Colon Carcinoma Metastatic in the Lung (tissue), 2 donors: ENCODE data around the genes DIDO1, BHLHE23, HELZ2, STMN3 and PRPF6.

GRCh38 chr20:62926366-62927095, at the start of gene DIDO1:
Gene DIDO1 (minus strand): TSS chr20:62926505.
- PRO-cap, 2 experiments = peak in 2 of 2 experiments; most common plus-strand start chr20:62926636 (in 2); most common minus-strand start chr20:62926505 (in 1)

GRCh38 chr20:62947337-62948014, 5.0 kb upstream of the SLC17A9 start:
- PRO-cap, 2 experiments = no peak in any of the 2 experiments

GRCh38 chr20:63006745-63007600, at the start of gene BHLHE23:
Gene BHLHE23 (minus strand): TSS chr20:63006964.
- PRO-cap, 2 experiments = no peak in any of the 2 experiments

DNA sequence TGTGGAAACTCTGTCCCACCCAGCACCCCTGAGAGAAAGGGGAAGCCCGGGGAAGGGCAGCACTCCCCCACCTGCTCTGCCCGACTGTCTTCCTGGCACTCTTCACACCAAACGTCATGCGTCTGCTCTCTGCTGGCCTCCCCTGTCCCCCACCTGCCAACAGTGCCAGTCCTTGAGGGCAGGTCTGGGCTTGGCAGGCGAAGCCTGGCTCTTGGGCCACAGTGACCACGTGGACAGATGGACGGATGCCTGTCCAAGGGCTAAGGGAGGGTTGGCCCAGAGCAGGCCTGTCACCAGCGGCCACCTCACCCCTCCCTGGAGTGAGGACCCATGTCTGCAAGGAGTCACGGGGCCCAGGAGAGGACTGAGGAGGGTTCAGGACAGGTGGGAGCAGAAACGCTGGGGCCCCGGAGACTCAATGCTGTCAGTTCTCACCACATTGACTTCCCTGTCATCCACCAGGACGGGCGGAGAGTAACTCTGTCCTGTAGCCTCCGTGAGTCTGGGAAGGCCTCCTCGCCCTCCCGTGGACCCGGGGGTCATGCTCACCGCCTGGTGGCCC, 4.1 kb upstream of the CHRNA4 start:
- PRO-cap, 2 experiments = no peak in any of the 2 experiments

- PRO-cap, 2 experiments = peak in 2 of 2 experiments; most common plus-strand start chr20:63521215 (in 1); most common minus-strand start chr20:63521069 (in 2)
Observed at GRCh38 chr20:63520910-63521456, 418 bp downstream of the PPDPF start.

DNA sequence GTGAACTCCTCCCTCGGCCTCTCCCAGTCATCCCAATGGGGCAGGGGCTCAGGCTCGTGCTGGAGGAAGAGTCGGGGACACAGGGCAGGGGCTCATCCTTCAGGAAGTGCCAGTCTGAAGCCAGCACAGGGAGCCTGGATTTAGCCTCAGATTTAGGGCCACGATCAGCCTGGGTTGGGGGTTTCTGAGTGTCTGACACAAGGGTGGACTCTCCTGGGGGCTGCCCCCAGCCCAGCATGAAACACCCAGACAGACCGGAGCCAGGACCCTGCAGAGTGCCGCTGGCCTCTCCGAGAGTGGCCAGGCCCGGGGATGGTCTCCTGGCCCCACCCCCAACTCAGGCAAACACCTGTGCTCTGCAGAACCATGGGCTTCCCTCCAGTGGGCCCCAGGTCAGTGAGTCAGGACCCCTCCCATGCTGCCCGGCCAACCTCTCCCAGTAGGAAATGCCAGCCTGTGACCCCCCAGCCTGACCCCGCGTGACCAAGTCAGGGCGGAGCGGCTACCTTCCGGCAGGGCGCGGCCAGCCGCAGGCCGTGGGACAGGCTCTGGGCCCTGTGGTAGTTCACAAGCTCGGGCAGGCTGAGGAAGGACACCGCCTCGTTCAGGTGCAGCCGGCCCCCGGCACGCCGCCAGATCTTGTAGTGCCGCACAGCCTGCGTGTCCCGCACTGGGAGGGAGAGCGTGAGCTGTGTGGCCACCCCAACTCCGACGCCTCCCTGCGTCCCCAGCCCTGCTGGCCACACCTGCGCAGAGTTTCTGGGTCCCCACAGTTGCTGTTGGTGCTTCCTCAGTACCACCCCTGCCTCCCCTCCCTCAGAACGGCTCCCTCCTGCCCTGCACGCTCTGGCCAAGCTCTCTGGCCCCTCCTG, 3.3 kb downstream of the PTK6 start:
- PRO-cap, 2 experiments = peak in 2 of 2 experiments; most common plus-strand start position 570 of the sequence (in 2)

DNA sequence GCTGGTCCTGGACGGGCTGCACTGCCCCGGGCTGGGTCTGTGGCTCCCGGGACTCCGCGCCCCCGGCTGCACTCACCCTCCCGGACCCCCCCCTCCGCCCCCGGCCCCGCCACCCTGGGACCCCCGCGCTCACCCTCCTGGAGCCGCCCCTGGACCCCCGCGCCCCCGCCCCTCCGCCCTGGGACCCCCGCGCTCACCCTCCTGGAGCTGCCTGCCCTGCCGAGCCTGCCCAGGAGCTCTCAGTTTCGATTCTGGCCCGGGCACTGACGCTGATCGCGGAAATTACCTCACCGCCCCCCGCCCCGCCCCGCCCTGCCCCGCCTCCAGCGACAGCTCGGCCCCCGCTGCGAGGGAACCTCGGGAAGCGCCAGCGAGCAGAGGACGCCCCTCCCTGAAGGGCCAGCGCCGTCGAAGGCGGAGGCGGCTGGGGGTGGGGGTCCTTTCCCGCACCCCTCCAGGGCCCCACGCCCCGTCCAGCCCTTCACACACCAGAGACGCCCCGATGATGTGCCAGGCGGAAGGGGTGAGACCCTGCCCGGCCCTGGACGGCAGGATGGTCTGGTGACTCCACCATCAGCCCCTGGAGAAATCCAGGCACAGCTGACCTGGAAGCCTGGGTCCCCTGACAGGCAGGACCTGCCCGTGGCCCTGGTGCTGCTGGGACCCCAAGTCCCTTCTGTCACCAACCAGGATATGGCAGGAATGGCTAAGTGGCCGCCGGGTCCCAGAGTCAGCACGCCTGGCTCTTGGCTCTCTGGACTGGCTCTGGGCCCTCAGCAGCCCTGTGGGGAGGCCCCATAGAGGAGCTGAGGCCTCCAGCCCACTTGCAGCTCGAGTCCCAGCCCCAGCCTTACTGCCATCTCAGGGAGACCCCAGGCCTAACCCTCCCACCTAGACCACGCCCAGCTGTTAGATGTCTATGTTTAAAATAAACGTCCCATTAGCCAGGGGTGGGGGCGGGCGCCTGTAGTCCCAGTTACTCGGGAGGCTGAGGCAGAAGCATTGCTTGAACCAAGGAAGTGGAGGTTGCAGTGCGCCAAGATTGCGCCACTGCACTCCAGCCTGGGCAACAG, at the start of gene HELZ2:
Gene HELZ2, minus strand, starts transcription at position 253 of the 1,073 bp plus-strand sequence.
- PRO-cap, 2 experiments = peak in 2 of 2 experiments; most common plus-strand start position 360 of the sequence (in 2); most common minus-strand start position 253 of the sequence (in 2)

GRCh38 chr20:63588074-63588648, 14.1 kb upstream of the HELZ2 start:
- PRO-cap, 2 experiments = no peak in any of the 2 experiments

GRCh38 chr20:63653120-63654338, at the start of gene STMN3:
Gene STMN3 (minus strand): TSS chr20:63653424.
- PRO-cap, 2 experiments = peak in 1 of 2 experiments; most common plus-strand start chr20:63653616 (in 1); most common minus-strand start chr20:63653302 (in 1)

DNA sequence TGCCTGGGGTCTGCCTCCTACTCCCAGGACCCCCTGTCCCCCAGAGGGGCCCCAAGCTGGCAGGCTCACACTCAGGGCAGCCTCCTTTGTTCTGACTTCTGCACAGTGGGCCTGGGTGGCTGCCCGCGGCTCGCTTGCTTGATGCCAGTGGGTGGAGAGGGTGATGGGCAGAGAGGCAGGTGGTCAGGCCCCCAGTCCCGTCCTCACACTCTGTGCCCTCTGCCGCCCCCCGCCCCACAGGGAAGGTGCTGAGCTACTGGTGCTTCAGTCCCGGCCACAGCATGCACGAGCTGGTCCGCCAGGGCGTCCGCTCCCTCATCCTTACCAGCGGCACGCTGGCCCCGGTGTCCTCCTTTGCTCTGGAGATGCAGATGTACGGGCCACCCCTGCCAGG, 9.1 kb upstream of the TNFRSF6B start:
- PRO-cap, 2 experiments = no peak in any of the 2 experiments

- PRO-cap, 2 experiments = peak in 2 of 2 experiments; most common plus-strand start chr20:63692310 (in 1); most common minus-strand start chr20:63692257 (in 2)
Observed at GRCh38 chr20:63691880-63692968, 4.2 kb upstream of the TNFRSF6B start.

GRCh38 chr20:63697996-63698760, 1.7 kb downstream of the TNFRSF6B start:
- PRO-cap, 2 experiments = peak in 2 of 2 experiments; most common minus-strand start chr20:63698127 (in 1)

DNA sequence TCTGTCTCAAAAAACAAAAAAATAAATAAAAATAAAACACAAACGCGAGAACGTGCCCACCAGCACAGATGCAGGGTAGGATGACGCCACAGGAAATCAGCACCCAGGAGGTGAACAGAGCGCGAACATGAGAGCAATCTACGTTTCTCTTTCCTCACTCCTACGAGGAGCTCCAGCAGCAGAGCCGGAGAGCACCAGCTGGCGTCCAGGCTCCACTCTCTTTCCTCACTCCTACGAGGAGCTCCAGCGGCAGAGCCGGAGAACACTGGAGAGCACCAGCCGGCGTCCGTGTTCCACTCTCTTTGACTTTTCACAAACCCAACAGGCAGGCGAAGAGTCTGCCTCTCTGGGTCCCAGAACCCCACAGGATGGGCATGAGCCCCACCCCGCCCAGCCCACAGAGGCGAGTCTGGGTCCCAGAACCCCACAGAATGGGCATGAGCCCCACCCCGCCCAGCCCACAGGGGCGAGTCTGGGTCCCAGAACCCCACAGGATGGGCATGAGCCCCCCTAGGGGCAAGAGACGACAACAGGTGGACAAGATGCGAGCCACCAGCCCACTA, 20.2 kb downstream of the ZBTB46 start:
- PRO-cap, 2 experiments = no peak in any of the 2 experiments

- PRO-cap, 2 experiments = no peak in any of the 2 experiments
Observed at GRCh38 chr20:63854733-63855689, 6.3 kb upstream of the ABHD16B start.

- PRO-cap, 2 experiments = no peak in any of the 2 experiments
Observed at GRCh38 chr20:63881773-63882358, 13.1 kb upstream of the DNAJC5 start.

DNA sequence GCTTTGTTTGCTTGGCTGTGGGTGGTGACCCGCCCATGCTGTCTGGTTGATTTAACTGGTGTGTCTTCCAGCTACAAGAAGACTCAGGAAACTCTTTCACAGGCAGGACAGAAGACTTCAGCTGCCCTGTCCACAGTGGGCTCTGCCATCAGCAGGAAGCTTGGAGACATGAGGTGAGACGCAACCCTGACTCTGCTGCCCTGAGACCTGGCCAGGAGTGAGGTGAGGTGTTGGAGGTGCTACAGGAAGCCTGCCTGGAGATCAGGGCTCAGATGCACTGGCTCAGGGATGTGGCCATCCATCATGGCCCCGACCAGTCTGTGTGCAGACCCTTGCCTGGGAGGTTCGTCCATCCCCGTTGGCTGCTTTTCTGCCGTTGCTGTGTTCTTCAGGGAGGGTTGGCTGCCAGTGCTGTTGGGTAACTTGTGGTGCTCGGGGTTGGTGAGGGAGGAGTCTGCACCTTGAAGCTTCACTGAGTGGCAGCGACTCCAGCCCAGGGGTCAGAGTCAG, 12.2 kb upstream of the DNAJC5 start:
- PRO-cap, 2 experiments = no peak in any of the 2 experiments

GRCh38 chr20:63889906-63890737, 4.8 kb upstream of the DNAJC5 start:
- PRO-cap, 2 experiments = no peak in any of the 2 experiments

- PRO-cap, 2 experiments = no peak in any of the 2 experiments
Observed at GRCh38 chr20:63890738-63891716, 3.9 kb upstream of the DNAJC5 start.

DNA sequence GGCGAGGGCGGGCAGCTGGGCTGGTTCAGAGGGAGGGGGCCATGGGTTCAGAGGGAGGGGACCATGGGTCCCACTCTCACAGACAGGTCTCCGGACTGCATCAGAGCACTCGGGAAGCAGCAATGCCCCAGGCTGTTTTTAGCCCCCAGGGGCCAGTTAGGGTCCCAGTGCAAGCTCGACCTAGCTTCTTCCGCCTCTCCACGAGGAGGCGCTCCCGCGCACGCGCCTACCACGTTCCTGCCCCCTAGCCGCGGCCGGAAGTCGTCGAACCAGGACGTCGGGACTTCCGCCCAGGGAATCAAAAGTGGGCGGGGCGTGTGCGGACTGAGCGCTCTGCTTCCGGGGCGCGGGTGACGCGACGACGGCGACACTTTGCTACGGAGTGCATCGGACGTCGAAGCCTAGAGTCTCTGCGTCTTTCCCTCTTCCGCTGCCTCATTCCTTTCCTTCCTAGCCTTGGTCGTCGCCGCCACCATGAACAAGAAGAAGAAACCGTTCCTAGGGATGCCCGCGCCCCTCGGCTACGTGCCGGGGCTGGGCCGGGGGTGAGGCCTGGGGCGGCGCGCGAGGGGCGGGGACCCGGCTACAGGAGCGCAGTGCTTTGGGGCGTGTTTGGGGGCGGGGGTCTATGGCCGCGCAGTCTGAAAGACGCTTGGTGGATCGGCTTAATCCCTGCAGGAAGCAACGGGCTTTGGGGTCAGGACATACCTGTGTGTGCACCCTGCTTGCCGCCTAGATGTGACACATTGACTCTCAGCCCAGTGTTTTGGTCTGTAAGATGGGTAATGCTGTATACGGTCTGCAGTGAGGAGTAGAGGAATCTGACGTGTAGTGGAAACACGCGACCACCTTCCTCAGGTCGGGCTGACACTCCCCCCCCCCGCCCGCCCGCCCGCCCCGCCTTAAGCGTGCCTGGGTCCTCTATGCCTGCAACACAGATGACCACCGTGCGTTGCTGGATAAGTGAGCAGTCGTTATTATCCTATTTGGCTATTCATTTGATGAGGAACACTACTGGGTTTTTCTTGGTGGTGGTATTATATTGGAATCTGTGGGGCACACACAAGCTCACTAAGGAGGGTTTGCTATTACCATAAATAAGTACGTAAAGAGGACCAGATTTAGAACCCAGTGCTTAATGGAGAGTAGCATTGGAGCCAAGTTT, at the start of gene PRPF6:
Gene PRPF6, plus strand, starts transcription at position 361 of the 1,165 bp plus-strand sequence.
- PRO-cap, 2 experiments = peak in 2 of 2 experiments; most common plus-strand start position 353 of the sequence (in 1); most common minus-strand start position 202 of the sequence (in 1)

- PRO-cap, 2 experiments = no peak in any of the 2 experiments
Observed at GRCh38 chr20:64050160-64050377, 630 bp upstream of the SOX18 start.